ENCODE measurements around a stretch of chr1.

DNA sequence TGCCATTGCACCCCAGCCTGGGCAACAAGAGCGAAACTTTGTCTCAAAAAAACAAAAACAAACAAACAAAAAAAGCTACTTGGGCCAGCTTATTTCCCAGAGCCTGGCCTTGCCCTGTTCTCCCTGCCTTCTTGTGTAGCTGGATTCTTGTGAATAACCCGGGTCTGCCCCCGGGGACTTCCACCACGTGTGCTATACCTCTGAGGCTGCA, 30.4 kb upstream of the TARBP1 start:
- RRBS: 88% methylated on average over 1 of the region's 4 CpGs

- RRBS: no CpG with 5 or more reads among the region's 2 CpGs
These were observed 39.5 kb upstream of the TARBP1 start for GRCh38 chr1:234518522-234518777.

- RRBS: no CpG with 5 or more reads among the region's 10 CpGs
These were observed 53.5 kb upstream of the TARBP1 start for GRCh38 chr1:234532384-234533051.

GRCh38 chr1:234537470-234538411, 58.8 kb upstream of the TARBP1 start:
- RRBS: no CpG with 5 or more reads among the region's 14 CpGs

- RRBS: no CpG with 5 or more reads among the region's 6 CpGs
These were observed 27.4 kb downstream of the IRF2BP2 start for GRCh38 chr1:234582643-234583001.

DNA sequence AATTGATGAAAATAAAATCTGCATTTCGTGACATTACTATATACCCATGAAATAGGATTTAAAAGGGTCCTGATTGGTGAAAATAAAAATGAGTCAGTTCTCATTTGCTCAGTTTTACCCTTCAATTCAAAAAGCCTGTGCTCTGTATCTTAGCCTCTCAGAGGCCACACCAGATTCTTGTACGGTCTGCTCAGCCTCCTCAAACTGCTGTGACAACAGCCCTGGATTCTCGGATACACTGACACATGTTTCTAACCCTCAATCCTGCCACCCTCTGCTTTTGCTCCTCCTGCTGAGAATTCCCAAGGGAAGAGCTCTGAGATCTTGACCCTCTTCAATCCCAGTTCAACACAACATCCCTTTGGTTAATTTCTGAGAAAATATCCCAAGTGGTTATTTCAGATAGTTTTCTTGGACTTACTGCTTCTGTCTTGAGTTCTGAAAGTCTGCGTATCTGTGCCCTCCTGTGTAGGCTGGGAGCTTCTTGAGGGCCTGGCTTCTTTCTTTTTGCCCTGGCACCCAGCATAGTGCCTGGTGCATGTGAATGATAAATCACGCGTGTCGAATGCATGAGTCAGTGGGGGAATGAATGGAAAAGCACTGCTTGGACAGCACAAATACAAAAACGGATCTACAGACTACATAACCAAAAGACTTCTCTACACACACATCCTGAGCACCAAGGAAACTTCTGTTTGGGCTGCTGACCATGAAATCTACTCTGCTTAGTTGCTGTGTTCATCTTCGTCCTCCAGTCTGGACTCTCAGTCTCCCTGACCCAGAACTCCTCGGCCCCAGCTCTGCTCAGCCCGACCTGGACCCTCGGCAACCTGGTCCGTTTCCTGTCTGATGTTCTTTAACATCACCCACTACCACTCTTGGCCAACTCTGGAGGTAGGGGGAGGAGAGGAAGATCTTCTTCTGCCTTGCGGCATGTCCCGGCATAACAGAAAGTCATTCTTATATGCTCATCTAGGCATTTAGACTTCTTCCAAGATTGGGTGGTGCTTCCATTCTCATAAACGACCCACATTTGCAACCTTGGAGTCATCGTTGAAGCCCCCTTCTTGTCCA, 24.4 kb downstream of the IRF2BP2 start:
- RRBS: no CpG with 5 or more reads among the region's 17 CpGs

DNA sequence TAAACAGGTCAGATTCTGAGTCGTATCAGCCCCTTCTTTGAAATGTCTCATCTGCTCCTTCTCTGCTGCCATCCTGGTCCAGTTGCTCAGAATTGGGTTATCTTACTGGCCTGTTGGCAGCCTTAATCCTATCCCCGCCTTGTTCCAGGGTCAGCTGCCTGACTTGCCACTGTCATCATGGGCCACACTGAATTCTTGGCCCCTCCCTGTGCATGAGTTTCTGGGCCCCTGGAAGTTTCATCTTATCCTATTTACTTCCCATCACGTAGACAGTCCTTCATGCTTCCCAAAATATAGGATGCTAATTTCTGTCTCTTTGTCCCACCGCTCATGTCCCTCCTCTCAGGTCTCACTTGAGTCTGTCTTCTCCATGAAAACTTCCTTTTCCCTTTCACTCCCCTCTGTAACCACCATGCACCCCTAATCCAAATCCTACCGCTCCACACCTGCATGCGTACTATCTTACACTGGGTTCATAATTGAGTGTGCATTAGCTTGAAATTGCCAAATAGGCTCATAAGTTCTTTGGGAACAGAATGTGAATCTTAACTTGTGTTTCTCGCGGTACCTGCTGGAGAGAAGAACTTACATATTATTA, 23.5 kb downstream of the IRF2BP2 start:
- RRBS: no CpG with 5 or more reads among the region's 8 CpGs

- RRBS: no CpG with 5 or more reads among the region's 2 CpGs
These were observed 11.3 kb downstream of the IRF2BP2 start for GRCh38 chr1:234598660-234599026.

GRCh38 chr1:234659288-234659908, 49.4 kb upstream of the IRF2BP2 start:
- RRBS: 98% methylated on average over 4 of the region's 11 CpGs

DNA sequence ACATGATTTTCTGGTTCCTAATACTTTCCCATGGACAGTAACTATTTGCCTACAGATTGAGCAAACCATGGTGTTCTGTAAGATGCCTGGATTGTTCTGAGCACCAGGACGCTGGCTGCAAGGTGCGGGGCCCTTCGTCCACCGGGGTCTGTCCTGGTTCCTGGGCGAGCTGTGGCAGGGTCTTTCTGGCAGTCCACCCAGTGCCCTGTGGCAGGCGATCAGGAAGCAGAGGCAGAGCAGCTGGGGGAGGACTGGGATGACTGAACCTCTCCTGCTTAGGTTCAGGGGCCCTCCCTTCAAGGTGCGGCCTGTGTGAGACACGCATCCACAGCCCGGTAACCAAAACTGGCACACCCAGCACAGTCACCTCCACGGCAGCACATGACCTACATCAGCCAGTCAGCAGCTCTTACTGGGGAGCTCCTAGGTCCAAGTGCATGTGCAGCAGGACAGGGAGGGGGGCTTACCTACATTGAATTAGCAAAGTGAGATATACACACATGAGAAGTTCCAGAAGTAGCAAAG, 51.2 kb upstream of the IRF2BP2 start:
- RRBS: no CpG with 5 or more reads among the region's 10 CpGs

- RRBS: no CpG with 5 or more reads among the region's 2 CpGs
These were observed 65.0 kb upstream of the IRF2BP2 start for GRCh38 chr1:234675088-234675287.

DNA sequence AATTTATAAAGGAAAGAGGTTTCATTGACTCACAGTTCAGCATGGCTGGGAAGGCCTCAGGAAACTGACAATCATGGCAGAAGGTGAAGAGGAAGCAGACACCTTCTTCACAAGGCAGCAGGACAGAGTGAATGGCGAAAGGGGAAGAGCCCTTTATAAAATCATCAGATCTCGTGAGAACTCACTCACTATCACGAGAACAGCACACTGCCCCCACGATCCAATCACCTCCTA, 86.0 kb upstream of the IRF2BP2 start:
- RRBS: no CpG with 5 or more reads among the region's 4 CpGs

- RRBS: 98% methylated on average over 4 of the region's 15 CpGs
These were observed 99.8 kb upstream of the IRF2BP2 start for GRCh38 chr1:234709428-234710458.

DNA sequence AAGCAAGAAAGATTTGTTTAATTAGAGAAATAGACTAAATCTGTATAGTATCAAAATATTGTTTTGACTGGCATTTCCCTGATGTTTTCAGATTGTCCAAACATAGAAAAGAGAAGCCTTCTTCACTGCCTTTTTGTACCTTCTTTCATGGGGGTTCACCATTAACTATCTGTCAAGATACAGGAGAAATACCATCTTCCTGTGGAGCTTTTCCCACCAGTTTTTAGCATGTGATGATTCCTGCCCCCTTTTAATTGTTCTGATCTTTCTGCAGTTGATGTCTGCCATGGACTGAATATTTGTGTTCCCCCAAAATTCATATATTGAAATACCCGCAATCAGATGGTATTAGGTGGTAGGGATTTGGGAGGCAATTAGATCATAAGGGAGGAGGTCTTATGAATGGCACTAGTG, 143.6 kb upstream of the IRF2BP2 start:
- RRBS: no CpG with 5 or more reads among the region's 1 CpG

DNA sequence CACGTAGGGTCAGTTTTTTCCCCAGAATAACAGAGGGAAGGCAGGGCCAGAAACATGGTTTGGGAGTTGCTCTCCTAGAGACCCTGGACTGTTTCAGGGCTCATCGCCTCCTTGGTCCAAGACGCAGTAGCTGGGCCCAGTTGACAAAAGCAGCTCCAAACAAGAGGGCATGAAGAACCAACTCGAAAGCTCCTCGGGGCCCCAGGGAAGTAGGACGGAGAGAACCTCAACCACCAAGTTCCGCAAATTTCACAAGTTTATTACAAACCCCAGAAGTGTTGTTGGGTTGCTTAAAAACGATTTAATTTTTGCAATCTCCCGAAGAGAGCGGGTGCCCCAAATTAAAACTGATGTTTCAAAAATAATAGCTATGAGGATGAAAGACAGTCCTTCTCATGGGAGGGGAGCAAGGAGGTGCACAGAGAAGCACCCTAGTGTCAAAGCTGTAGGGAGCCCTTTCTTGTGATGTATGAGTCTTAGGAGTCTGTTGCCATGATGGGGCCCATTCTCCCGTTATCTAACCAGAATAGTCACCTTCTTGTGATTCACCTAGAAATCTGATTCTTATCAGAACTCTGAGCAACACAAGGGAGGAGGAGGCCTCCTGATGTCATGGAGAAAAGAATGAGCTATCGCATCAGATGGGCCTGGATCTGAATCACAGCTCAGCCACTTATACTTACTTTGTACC, 165.6 kb upstream of the IRF2BP2 start:
- RRBS: no CpG with 5 or more reads among the region's 12 CpGs

GRCh38 chr1:234876079-234876884, 252.4 kb downstream of the TOMM20 start:
- RRBS: no CpG with 5 or more reads among the region's 12 CpGs

- RRBS: no CpG with 5 or more reads among the region's 11 CpGs
These were observed 153.5 kb downstream of the TOMM20 start for GRCh38 chr1:234974873-234975811.

- RRBS: no CpG with 5 or more reads among the region's 5 CpGs
These were observed 148.7 kb downstream of the TOMM20 start for GRCh38 chr1:234979919-234980282.

DNA sequence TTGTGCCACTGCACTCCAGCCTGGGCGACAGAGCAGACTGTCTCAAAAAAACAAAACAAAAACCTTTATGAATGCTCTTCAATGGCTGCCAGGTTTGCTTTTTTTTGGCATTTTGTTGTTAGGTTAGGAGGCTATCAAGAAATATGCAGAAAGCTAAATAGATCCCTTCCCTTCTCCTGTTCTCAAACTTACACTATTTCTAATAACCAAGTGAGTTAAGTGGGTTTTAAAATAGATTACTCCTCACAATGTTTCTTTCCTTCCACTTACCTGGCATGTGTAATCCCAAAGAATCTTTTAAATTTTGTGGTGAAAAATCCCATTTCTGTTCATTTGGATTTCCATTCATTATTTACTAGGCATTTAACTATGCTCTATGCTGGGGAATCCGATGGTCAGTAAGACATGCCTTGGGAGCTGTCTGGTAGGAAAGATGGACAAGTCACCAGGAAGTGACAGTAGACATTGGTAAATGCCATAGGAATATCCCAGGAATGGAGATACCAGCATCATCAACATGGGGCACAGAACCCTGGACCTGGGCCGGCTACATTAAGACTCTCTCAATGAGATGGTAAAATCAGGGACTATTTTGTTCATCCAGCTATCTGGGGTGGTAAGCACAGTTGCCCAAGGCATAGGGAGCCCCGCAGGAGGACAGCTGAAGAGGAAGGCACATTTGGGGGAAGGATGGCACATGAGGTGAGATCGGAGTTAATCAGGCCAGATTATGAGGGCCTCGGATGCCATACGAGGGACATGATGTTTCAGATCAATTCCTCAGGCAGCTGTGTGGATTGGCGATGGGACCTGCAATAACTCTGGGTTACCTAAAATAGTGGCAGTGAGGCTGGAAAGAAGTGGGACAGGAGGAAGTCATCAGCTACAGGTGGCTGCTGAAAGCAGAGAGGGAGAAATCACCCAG, 21.5 kb downstream of the TOMM20 start:
- RRBS: no CpG with 5 or more reads among the region's 8 CpGs

DNA sequence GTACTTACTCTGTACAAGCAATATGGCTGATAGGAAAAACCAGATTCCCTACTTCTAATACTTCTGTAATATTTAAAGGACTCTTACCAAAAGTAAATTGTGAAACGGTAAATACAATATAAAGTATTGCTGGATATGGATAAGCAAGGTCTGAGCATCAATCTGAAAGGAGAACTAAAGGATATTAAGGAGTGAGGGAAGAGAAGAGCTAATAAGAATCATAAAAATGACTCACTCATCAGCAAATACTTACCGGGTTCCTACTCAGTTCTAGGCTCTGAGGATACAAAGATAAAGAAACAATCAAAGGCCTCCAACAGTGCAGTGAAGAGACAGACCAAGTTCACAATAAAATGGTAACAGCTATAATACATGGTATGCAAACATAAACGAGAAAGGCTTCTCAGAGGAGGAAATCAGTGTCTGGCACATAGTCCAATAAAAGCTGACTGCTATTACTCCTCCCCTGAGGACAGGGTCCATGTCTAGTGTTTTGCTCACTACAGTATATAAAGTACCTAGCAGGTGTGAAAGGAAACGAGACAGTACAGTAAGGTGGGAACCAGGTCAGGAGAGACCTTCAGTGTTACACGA, 4.4 kb downstream of the RBM34 start:
- RRBS: no CpG with 5 or more reads among the region's 5 CpGs

Data from mononuclear cell (primary cell).